ENCODE measurements around the genes LPCAT1 and MED10.

DNA sequence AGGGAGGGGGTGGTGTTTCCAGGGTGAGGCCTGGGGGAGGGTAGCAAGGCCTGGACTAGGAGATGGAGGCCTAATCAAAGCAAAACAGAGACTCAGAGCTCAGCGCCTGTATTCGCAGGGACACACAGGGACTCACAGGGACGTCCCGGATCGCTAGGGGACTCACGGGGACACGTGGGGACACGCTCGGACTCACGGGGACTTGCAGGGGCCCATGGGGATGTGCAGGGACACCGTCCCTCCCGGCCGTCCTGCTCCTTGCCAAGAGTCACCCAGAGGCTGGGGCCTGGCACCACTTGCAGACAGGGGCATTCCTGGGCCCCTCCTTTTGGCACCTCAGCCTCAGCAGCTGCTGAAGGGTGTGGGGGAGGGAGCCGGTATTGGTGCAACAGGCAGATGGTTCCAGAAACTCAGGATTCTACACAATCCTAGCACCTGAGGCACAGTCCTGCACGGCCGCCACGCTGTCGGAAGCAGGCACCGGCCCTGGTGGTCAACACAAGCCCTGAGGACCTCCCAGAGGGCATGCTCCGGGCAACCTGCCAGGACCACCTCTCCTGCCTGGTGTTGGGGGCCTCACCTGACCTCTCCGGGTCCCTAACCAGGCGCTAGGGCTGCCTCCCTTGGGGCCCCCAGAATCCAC, 19.3 kb upstream of the SLC12A7 start:
- PRO-cap = no peak

DNA sequence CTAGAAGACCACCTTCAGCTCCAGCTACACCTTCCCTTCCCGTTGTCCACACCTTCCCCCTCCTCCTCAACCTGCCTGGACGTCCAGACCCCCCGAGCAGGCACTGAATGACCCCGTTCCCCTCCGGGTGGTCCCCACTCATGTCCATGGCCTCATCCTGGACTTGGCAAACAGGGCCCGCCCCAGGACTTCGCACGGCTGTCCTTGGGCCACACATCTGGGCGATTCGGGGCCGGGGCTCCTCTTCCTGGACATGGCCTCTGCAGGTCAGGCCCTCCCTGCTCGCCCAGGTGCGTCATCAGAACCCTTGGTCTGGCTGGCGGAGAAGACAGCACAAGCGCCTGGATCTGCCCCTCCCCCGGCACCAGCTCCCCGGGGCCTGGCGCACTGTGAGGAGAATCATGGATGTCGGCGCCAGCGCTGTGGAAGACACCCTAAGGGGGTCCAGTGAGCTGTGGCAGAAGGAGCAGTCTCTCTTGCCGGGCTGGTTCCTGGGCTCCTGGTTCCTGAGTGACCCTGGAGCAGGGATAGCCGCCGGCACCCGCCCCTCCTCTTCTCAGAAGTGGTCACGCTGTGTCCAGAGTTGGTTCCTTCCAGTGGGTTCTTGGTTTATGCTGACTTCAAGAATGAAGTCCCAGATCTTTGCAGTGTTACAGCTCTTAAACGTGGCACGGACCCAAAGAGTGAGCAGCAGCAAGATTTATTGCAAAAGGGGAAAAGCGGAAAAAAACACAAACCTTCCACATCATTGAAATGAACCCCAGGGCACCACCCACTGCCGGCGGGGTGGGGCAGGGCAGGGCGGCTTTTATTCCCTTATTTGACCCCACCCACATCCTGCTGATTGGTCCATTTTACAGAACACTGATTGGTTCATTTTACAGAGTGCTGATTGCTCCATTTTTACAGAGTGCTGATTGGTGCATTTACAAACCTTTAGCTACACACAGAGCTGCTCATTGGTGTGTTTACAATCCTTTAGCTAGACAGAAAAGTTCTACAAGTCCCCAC, 25.9 kb upstream of the SLC12A7 start:
- PRO-cap = no peak

DNA sequence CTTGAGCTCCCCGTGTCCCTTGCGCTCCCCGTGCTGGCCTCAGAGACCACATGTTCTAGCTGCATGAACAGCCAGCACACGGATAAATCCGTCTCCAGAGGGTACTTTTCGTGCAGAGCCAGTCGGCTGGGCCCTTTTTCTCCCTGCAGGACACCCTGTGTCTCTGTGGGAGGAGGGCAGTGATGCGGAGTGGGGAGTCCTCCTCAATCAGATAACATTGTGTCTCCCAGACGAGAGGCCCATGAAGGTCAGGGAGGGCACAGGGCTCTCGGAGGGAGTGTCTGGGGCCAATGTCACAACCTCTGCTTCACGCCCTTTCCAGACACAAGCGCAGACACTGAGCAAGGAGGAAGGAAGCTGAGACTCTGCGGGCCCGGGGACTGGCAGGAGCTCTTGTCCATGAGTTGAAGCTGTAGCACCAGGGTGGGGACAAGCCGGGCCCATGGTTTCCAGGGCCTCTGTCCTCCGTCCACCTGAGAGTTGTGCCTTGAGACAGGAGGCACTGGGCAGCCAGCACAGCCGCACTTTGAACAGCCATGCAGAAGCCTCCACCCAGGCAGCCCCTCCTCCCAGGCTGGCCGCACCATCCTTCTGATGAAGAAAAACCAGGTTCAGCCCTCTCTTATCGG, 36.4 kb upstream of the SLC6A19 start:
- PRO-cap = no peak

DNA sequence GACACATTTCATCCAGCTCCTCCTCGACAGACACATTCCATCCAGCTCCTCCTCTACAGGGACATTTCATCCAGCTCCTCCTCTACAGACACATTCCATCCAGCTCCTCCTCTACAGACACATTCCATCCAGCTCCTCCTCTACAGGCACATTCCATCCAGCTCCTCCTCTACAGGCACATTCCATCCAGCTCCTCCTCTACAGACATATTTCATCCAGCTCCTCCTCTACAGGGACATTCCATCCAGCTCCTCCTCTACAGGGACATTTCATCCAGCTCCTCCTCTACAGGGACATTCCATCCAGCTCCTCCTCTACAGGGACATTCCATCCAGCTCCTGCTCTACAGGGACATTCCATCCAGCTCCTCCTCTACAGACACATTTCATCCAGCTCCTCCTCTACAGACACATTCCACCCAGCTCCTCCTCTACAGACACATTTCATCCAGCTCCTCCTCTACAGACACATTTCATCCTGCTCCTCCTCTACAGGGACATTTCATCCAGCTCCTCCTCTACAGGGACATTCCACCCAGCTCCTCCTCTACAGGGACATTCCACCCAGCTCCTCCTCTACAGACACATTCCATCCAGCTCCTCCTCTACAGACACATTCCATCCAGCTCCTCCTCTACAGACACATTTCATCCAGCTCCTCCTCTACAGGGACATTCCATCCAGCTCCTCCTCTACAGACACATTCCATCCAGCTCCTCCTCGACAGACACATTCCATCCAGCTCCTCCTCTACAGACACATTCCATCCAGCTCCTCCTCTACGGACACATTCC, 17.5 kb downstream of the CLPTM1L start:
- PRO-cap = no peak

GRCh38 chr5:1380146-1380606, 35.3 kb upstream of the CLPTM1L start:
- PRO-cap = no peak

- PRO-cap = bidirectional peak, plus-strand start at chr5:1385996, minus-strand start at chr5:1385864; bidirectional peak, plus-strand start at chr5:1386480, minus-strand start at chr5:1386399; bidirectional peak, plus-strand start at chr5:1386530, minus-strand start at chr5:1386588
Observed at GRCh38 chr5:1385505-1386816, 41.1 kb upstream of the CLPTM1L start.

DNA sequence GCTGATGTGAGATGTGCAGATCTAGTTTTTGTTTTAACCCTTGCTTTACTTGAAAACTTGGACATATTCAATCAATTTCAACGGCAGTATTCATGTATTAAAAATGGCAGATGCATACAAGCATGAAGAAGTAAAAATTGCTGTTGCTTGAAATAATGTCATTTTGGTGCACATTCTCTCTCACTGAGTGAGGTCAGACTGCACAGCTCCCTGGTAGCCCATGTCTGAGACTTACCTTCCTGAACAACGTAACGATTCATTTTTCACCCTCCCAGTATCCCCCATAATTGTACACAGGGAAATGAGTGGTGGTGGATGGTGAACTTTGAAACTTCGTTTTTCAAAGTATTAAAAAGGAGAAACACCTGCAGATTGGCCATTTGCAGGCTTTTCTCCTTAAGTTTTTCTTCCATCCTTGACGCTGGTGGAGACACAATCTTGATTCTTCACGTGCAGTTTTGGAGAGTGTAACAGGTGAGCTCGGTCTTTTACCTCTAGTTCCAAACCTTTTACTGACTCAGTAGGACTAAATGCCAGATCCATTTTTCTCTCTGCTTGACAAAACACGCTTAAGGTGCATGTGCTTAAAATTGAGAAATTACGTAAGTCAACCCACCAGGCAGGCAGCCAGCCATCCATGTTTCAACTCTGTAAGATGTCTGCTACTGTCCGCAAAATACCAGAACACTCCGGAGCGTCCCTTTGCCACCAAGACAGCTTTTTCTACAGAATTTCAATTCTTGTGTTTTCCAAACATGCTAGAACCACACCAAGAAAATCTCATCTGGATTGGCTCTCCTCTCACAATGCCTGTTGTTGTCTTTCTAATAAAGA, 15.6 kb upstream of the SLC6A3 start:
- PRO-cap = no peak

DNA sequence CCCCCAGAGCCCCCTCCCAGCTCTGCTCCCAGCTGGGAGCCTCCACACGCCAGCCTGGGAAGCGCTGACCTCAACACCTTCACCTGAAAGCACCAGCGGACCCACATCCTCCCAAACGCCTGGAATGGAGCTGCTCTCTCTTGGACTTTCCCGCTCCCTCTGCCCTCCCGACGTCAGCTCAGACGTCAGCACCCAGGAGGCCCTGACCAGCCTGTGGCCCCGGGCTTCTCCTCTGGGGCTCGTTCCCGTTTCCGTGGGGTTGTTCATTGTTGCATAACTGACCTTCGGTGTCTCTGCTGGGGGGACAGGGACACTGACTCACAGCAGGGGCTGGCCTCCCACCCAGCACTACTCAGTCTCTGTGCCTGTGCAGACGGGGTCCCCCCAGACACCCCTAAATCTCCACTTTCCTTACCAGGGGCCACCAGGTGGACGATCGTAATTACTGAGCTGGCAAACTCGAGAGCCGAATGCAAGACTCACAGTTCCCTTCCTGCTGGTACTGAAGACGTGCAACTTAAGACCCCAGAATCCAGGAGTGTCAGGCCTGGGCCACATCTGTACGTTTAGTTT, 35.1 kb upstream of the SLC6A3 start:
- PRO-cap = bidirectional peak, plus-strand start at position 290 of the sequence, minus-strand start at position 121 of the sequence

DNA sequence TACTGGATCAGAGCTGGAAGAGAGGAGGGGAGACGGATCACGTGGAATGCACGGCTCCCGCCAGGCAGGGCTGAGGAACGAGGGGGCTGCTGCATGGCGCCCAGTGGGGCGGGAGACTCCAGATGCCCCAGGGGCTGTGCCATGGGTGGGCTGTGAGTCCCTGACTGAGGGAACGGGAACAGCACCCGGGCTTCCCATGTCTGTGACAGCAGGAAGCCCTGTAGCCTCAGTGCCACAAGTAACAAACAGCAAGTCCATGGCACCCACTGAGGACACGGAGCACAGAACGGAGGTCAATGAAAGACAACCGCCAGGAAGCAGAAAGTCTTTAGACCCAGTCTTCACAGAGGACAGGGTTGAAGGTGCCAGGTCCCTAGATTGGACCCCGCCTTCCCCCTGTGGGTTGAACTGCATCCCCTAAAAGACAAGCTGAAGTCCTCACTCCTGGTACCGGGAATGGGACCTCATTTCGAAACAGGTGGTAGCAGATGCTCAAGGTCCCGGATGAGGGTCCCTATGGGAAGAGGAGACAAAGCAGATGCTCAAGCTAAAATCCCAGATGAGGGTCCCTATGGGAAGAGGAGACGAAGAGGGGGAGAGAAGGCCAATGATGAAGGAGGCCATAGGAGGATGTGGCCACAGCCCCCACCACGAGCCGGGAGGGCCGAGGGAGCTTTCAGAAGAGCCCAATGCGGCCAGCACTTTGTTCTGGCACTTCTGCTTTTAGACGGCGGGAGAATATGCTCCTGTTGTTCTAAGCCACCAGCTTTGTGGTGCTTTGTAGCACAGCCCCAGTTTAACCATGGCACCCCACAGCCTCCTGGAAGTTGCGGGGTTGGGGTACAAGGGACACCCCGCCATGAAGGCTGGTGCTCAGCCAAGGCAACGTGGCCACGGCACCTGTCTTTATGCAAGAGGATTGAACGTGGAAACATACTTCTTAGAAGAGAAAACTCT, 33.6 kb downstream of the LPCAT1 start:
- PRO-cap = no peak

DNA sequence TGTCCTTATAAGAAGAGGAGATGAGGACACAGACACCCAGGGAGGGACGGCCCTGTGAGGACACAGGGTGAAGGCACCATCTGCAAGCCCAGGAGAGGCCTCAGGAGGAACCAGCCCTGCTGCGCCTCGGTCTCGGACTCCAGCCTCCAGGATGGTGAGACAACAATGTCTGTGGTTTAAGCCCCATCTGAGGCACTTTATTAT, 15.4 kb downstream of the LPCAT1 start:
- PRO-cap = no peak

DNA sequence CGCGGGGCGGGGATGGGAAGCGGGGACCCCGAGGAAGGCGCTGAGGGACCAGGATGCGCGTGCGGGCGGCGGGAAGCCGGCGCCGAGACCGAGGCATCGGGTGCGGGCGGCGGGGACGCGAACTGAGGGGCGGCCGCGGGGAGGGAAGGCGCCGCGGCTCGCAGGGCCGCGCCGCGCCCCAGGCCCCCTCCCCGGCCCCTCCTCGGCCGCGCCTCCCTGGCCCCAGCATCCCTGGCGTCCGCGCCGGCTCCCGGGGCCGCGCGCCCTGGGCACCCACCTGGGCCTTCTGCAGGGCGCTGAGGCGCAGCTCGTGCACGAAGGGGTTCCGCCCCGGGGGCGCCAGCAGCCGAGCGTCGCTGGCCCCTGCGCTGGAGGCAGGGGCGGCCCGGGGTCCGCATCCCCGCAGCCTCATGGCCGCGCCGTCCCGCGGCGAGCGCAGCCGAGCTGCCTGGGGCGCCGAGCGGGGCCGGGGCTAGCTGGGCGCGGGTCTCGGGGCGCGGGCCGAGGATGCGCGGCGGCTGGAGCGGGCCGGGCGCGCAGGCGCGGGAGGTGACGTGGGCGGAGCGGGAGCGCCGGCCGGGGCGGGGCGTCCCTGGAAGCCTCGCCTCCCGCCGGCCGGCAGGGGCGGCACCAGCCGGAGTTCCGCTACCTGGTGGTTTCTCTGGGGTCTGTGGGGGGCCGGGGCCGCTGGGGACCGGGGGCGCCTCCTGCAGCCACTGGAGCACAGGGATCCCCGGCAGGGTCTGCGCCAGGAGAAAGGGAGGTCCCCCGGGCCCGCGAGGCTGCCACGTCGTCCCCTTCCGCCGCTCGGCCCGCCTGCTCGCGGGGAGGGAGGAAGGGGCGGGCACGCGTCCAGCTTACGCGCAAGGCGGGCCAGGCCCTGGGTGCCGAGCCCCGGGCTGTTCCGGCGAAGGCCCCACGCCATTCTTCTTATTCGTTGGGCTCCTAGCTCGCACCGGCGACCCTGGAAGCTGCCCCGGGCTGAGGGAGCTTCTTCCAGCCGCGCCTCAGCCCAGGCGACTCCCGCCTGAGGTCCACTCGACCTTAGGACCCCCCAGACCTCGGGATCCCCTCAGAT, at the start of gene LPCAT1:
Gene LPCAT1 (minus strand): TSS at position 528 of the 1,078 bp plus-strand sequence.
- PRO-cap = bidirectional peak, plus-strand start at position 599 of the sequence, minus-strand start at position 520 of the sequence; bidirectional peak, plus-strand start at position 866 of the sequence, minus-strand start at position 814 of the sequence

- PRO-cap = no peak
Observed at GRCh38 chr5:1666982-1668037, 132.3 kb downstream of the MRPL36 start.

DNA sequence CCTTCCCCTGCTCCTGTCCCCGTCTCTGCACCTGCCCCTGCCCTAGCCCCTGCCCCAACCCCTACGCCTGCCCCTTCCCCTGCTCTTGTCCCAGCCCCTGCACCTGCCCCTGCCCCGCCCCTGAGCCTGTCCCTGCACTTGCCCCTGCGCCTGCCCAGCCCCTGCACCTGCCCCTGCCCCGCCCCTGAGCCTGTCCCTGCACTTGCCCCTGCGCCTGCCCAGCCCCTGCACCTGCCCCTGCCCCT, 43.6 kb upstream of the IRX4 start:
- PRO-cap = unidirectional peak, minus-strand start at position 192 of the sequence

GRCh38 chr5:2675608-2675880, 75.9 kb downstream of the IRX2 start:
- PRO-cap = no peak

DNA sequence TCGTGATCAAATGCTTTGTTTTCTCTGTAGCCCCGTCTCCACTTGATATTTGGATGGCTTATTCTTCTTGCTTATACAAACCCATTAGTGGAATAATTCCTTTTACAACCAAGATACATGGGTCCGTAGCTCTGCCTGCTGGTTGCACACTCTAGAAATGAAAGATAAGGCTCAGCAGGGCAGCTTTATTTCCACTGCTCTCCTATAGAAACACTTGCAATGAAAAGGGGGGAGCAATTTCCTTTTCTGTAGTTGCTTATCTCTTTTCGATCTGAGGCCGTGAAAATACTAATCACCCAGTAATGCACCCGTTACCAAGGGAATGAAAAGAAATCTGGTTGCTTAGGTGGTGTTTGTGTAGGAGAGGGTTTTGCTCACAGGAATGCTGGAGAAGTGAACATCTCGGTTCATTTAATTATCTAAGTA, 131.7 kb downstream of the ADAMTS16 start:
- PRO-cap = no peak

DNA sequence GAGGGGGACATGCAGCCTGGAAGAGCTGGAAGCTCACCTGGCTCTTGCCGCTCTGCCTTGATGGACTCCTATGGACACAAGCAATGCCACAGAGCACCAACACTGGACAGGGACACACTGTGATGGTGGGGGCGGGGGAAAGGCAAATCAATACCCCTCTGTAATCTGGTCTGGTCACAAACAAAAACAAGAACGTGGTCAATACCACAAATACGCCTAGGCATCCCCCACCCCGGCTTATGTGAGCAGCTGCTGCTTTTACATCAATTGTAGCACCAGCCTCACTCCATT, 29.6 kb upstream of the ICE1 start:
- PRO-cap = no peak

- PRO-cap = no peak
Observed at GRCh38 chr5:6372509-6373090, 5.7 kb downstream of the MED10 start.

GRCh38 chr5:6377848-6378878, at the start of gene MED10:
TSS of gene MED10 (minus strand) at chr5:6378547.
- PRO-cap = bidirectional peak, plus-strand start at chr5:6378689, minus-strand start at chr5:6378500

DNA sequence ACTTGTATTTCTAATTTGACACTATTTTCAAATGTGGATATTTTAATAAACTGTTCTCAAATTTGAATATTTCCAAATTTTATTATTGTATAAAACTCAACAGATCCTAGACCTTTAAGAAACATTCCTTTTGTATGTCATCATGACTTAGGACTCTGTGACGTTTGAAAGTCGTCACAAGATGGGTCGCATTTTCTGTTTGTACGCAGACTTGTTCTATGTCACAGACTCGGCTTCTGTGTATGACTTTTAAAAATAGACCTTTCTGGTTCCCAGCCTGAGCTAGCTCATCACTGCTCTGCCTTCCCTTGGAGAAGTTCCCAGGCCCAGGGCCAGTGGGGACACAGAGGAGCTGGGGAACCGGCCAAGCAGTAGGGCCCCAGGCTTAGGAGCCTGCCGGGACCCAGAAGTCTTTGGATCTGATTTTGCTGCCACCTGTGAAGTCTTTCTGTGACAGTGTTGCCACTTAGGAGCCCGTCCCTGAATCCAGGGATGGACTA, 18.3 kb upstream of the UBE2QL1 start:
- PRO-cap = no peak

DNA sequence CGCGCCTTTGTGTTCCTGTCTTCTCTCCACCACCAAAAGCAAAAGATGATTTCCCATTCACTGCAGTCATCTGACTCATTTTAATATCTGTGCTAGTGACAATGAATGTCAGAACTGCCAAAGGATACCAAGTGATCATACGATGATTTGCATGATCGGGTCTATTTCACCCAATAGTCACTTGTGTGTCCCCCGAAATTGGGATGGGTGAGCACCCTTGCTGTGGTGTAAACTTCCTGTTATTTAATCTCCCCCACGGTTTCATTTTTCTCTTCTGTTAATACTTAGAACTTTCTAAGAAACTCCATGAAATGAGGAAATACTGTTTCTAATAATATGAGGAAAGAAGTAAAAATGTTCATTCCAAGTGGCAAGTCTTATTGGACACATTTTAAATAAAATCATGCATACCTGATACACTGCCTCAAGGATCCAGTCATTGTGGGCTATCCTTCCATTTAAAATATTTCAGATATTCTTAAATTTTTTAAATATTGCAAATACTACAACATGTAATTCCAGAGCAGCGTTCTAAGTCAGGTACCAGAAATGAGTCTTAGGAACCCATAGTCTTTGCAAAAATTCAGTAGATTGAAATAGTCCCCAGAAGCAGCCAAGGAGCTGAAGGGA, 43.6 kb downstream of the UBE2QL1 start:
- PRO-cap = unidirectional peak, plus-strand start at position 195 of the sequence